H7 (cell line): ENCODE data around the gene PXYLP1.

- RAMPAGE, long total RNA = no peak
Measured at GRCh38 chr3:138389955-138390812, 41.8 kb downstream of the MRAS start.

- RAMPAGE, long total RNA = no peak
Measured at GRCh38 chr3:138833594-138834158, 1.1 kb downstream of the PIK3CB start.

GRCh38 chr3:139173257-139174372 is 128.9 kb upstream of the PRR23C start:
- RAMPAGE, long total RNA = no peak

DNA sequence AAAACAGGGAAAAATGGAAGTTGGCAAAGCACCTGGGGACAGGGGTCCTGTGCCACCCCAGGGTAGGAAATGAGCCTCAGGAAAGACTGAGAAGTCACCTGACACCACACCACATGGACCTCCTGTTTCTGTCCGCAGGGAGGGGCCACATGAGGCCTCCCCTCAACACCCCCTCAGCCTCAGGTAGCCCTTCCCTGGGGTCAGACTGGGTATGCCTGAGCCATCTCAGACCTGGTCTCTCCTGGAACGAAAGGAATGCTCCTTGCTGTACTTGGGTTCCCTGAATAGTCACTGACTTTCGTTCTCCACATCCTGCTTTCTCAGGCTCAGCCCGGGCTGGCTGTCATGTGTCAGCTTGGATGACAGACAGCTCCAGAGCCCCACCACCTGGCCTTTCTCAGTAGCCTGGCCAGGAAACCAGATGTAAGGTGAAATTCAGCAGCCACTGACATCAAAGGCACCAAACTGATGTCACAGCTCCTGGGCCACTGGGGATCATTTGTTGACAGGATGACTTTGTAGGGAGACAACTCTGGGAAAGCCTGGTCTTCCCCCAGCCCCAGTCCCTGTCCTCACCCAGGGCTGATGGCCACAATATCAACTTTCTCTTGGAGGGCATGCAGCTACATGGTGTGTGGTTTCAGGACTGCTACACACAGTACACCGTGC is 141.5 kb upstream of the MRPS22 start:
- RAMPAGE, long total RNA = no peak

DNA sequence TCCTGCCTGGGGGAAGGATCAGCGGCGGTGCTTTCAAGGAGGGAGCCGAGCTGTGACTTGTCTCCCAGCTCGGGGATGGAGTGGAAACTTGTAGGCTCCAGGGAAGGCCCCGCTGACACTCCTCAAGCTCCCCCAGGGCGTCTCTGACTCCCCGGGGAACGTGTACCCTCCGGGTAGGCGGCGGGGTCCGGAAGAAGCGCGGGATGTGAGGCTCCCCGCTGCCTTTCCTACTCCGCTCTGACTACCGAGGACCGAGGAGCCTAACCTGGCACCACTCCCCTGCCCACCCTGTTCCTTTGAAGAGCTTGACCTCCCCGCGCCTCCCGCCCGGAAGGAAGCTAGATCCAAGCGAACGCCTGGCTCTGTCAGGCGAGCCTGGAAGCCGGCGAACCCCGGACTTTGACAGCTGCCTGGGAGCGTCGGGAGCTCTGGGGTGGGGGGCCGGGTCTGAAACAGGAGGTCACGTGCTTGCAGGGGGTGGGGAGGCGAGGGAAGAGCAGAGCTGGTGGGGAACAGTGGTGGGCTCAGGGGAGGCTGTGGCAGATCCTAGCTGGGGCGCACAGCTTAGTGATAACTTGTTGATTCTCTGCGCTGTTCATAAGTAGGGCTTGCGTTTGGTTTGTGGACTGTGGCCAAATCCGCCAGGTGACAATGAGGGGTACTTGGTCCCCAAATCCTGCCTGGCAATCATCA is 1.0 kb downstream of the CLSTN2 start:
- RAMPAGE, long total RNA = no peak

- RAMPAGE, long total RNA = no peak
Measured at GRCh38 chr3:141076743-141077631, 25.8 kb downstream of the SPSB4 start.

GRCh38 chr3:141108108-141108817 is 57.1 kb downstream of the SPSB4 start:
- RAMPAGE, long total RNA = no peak

DNA sequence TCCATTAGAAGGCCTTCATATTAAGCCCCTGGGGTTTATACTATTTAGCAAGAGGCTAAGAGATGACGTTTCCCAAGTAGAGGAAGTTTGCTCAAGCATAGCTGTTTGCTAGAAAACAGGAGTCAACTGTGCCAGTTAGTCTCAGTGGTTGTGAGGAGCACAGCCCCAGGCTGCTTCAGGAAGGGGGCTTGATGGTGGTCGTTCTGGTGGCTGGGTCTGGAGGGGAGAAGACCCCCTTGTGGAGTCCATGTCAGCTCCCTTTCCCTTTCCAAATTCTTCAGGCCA is 64.8 kb downstream of the SPSB4 start:
- RAMPAGE, long total RNA = no peak

DNA sequence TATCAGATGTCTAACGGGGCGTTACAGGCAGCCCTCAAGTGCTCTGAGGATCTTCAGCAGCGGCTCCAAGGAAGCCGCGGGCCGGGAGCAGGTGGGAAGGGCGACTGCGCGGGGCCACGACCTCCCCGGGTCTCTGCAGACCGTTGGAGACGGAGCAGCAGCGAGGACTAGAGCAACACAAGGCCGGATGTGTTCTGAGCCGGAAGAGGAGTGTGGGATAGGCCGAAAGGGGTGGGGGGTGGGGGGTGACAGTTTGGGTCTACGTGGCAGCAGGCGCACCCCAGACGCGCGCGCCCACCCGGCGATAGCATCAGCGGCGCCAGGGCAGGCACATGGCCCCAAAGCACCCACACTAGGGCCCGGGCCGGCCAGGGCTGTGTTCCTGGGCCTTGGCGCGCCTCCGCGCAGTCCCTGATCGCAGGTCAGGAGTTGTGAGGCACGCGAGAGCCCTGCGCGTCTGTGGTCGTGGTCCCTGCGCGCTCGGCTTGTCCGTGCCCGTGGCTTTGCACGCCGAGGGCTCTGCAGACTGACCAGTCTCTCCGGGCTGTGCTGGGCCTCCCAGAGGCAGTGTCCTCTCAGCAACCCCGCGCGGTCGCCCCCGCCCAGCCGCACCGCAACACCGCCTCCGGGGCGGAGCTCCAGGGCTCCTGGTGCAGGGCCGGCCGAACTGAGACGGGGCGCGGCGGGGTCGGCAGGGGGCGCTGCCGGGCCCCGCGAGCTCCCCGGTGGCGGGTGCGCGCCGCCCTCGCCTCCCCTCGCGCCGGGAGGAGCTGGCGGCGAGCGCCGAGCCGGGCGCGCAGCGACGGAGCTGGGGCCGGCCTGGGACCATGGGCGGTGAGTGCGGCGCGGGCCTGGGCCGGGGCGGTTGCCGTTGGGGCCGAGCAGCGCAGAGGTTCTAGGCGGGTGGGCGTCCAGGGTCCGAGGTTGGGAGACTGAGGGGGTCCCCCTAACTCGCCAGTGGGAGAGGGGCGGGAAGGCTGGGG is at the start of gene PXYLP1:
Gene PXYLP1 (plus strand): TSS at position 748 of the 983 bp plus-strand sequence.
- RAMPAGE, long total RNA = no peak

GRCh38 chr3:141266536-141267654 is 35.3 kb downstream of the PXYLP1 start:
- RAMPAGE, long total RNA = no peak

GRCh38 chr3:141307345-141308065 is 60.8 kb upstream of the ZBTB38 start:
- RAMPAGE, long total RNA = no peak

DNA sequence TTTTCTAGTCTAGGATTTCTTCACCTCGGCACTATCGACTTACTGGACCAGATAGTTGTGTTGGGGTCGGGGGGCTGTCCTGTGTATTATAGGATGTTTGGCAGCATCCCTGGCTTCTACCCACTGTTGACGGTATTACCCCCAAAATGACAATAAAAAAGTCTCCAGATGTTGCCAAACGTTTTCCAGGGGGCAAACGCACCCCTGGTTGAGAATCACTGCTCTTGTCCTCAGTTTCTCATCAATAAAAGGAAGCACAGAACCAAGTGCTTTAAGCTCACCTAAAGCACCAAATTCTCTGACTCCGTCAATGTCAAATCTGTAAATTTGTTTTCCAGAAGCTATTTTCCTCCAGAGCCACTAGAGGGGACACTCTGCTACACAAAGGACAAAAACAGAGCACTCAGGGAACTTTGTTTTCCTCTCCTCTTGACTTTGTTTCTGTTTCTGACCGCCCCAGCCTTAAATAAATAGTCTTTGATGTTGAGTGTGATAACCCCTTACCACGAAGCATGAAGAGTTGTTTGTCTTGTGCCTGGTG is 7.6 kb upstream of the ZBTB38 start:
- RAMPAGE, long total RNA = no peak

GRCh38 chr3:141441947-141442332 is 44.9 kb upstream of the RASA2 start:
- RAMPAGE, long total RNA = no peak

- RAMPAGE, long total RNA = no peak
Measured at GRCh38 chr3:141446362-141447669, 40.0 kb upstream of the RASA2 start.

DNA sequence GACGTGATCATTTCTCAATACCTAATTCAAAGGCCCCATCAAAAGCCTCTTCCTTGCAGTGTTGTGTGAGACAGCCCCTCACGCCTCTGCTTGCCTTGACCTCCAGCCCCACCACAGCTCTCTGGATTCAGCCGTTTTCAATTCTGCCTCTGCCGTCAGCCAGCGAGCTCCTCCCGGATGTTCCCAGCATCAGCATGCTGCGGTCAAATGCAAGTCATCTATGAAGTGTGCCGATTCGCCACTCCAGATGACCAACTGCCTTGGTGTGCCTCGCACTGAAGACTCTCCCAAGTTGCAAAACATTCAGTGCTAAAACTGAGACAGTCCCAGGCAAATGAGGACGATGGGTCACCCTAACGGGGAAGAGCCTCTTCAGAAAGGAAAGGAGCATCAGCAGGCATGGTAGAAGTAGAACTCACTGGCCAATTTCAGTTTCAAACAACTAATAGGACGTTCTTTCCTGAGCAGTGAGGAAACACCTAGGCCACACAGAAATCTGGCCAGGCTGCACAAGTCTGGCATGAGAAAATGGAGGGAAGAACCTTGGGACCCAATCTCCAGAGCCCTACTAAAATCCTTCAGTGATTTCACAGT is 30.5 kb upstream of the RASA2 start:
- RAMPAGE, long total RNA = no peak

DNA sequence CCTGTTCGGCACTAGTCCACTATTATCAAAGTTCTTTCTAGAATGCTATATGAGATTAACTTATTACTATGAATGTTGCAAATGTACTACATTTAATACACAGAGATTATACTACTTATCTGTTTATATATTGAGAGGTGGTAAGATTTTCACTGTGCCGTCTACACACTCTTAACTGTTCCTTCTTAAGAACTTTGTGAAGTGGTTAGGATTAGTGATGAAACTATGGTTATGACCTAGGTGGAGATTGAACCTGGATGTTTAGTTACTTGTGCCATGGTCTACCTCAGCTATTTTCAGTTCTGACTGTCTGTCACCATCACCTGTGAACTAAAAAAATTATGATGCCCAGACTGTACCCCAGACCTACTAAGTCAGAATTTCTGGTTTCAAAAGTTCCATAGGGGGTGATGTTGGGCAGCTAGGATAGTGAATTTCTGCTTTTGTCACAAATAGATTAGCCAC is 6.3 kb downstream of the RASA2 start:
- RAMPAGE, long total RNA = no peak

- RAMPAGE, long total RNA = no peak
Measured at GRCh38 chr3:141511008-141511556, 24.3 kb downstream of the RASA2 start.

DNA sequence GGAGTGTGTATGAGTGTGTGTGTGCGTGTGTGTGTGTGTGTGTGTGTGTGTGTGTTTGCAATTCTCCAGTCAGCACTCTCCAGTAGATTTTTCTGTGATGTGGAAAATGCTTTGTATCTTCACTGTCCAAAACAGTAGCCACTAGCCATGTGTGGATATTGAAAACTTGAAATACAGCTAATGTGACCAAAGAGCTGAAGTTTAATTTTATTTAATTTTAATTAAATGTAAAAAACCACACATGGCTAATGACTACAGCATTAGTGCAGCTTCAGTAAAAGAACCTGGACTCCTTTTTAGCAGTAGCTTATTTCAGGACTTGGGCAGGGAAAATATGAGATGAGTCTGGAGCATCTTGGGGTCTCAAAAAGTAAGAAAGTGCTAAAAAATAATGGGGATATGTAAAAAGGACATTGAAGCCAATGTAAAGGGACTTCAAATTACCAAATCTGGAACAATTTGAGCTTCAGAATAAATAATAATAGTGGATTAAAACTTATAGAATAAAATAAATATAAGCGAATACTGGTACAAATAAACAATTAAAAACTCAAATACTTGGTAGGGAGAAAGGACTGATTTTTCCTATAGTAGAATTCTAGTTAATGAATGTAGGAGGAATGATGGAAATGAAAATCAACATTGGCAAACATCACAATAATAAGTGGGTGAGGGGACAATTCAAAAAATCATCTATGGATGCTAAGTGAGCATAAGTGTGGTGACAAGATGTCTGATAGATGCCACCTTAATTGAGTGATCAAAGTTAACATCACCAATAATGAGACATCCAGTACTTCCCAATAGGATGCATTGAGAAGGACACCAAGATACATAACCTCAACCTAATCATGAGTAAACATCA is 62.9 kb downstream of the RASA2 start:
- RAMPAGE, long total RNA = no peak

- RAMPAGE, long total RNA = no peak
Measured at GRCh38 chr3:141763451-141763767, 201 bp downstream of the GRK7 start.

DNA sequence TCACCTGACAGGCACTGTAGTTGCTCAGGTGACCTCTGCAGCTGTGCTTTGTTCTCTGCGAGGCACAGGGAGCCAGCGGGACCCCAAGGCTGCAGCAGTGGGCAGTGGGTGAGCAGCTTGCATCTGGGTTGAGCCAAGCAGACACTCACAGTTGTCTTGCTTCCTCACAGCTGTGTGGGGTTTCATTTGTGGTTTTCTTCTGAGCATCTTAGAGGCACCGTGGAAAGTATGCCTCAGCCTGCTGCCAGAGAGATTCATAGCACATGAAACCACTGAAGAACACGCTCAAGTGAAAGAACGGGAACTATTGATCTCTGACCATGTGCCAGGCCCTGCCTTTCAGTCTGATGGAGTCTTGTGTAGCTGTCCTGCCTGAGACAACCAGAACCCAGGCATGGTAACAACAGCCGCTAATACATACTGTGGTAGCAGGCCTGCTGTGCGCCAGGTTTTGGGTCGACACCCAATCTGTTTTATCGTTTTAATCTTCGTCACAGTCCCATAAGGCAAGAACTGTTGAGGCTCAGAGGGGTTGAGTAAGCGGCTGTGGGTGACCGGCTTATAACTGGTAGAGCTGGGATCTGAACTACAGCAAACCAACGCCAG is 33.4 kb downstream of the GRK7 start:
- RAMPAGE, long total RNA = no peak